Fibroblast of the aortic adventitia (primary cell): ENCODE measurements around a stretch of chr12.

GRCh38 chr12:93098085-93098600 lies 169.0 kb upstream of the EEA1 start:
- CAGE, long polyA plus RNA: no peak

DNA sequence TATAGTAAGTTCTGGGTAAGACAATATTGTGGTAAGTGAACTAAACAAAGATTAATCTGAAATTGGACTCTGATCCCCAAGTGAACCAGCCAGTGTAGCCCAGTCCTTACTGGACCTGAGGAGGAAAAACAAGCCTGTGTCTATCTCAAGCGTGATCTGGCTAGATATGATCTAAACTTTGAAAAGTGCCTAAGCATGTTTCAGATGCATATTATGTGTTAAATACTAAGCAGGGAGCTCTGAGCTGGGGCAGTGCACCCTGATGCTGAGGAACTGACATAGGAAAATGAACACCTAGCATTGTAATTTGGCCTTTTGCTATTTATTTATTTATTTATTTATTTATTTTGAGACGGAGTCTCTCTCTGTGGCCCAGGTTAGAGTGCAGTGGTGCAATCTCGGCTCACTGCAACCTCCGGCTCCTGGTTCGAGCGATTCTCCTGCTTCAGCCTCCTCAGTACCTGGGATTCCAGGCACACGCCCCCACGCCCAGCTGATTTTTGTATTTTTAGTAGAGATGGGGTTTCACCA lies 3.3 kb upstream of the NUDT4 start:
- CAGE, long polyA plus RNA: no peak

- CAGE, long polyA plus RNA: no peak
Observed at GRCh38 chr12:93376276-93377389, 1.1 kb upstream of the NUDT4 start.

DNA sequence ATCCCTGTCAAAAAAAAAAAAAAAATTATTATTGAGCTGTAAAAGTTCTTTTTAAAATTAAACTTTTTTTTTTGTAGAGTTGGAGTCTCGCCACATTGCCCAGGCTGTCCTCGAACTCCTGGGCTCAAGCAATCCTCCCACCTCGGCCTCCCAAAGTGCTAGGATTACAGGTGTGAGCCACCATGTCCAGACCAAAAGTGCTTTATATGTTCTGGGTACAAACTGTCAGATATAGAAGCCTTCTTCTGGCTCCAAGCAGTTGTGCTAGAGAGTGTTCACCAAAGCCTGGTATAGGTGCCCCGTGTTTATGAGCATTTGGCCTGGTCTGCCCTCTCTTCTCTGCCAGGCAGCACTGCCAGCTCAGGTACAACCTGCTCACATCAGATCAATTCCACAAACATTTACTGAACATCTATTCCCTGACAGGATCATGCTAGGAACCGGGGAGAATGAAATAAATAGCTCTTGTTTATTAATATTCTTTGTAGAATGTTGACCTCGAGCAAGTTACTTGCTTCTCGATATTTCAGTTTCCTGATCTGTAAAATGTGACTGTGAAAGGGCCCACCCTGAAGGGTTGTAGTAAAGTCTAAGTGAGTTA lies 20.1 kb upstream of the SOCS2 start:
- CAGE, long polyA plus RNA: no peak

- CAGE, long polyA plus RNA: no peak
Observed at GRCh38 chr12:93622366-93622866, 49.9 kb downstream of the SOCS2 start.

- CAGE, long polyA plus RNA: no peak
Observed at GRCh38 chr12:93625010-93625601, 52.1 kb upstream of the CRADD start.

DNA sequence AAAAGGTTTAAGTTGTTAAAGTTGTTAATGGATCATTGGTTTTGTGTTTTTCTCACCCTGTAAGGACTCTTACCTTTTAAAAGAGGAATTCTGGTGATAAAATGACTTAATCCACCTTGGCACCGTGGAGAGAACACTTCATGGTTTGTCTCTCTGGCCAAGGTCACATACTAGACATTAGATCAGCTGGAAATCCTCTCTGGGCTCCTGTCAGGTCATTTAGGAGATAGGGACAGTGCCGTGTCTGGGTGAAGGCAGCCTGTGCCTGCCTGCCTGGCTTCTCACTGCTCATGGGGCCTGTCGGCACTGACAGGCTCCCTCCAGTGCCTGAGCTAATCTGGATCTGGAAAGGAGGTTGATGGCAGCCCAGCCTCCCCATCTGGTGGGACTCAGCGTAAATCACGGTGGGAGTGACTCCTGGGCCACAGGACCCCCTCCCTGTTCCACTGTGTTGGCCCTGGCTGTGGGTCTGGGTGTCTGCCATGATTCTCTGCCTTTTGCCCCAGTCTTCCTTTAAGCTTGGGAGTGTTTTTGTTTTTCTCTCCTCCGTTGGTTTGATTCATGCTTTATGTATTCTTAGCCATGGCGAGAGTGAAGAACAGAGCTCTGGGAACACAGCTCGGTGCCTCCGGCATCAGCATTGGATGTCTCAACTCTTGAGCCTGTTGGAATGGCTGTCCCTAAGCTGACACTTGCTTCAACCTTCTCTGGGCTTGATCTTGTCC lies 5.8 kb downstream of the CRADD start:
- CAGE, long polyA plus RNA: no peak

GRCh38 chr12:93783626-93784328 lies 106.6 kb downstream of the CRADD start:
- CAGE, long polyA plus RNA: no peak

DNA sequence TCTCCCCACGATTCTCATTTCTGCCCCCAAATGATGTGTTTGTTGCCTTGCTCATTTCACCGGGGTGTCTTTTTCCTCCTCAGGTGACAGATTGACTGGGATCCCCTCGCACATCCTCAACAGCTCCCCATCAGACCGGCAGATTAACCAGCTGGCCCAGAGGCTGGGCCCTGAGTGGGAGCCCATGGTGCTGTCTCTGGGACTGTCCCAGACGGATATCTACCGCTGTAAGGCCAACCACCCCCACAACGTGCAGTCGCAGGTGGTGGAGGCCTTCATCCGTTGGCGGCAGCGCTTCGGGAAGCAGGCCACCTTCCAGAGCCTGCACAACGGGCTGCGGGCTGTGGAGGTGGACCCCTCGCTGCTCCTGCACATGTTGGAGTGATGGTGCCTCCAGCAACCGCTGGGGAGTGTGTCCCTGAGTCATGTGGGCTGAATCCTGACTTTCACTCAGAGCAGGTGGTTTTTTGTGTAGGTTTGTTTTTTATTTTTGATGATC lies 172.8 kb downstream of the CRADD start:
- CAGE, long polyA plus RNA: no peak

DNA sequence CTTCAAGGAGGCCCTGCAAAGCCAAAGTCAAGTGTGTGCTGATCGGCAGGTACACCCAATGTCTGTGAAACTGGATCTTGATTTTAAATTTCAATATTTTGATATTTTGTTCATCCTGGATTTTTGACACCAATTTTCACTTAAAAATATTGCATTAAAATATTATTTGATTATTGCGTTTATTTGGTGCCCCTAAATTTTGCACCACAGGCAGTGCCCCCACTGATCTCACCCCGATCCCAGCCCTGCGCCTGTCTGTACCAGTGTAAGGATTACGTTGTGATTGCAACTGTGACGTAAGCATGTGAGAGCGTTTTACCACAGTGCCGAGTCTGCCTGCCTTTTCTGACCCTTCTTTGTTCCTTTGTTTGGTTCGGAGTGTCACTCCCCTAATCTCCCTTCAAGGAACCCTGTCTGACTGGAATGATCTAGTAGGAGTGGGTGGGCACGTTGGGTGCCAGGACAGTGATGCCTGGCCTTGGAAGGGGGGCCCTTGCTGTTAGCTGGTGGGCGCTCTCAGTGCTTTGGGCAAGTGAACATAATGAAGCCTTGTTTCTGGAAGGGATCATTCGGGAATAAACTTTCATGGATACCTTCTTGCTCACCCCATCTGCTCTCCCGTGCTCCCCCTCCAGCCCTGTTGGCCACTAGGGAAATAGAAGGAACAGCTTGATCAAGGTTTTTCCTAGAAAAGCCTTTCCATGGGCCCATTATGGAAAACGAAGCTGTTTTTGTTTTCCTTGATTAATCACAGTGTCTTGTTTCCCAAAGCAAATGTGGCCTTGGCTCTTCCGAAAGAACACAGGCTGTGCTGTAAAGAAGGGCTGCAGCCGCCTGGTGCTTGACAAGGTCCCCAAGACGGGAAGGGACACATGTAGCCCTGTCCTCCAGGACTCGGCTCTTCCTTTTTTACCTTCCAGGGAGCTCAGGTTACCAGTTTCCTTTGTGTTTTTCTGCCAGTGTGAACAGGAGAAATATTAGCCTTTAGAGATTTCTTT lies 215.3 kb downstream of the CRADD start:
- CAGE, long polyA plus RNA: no peak

DNA sequence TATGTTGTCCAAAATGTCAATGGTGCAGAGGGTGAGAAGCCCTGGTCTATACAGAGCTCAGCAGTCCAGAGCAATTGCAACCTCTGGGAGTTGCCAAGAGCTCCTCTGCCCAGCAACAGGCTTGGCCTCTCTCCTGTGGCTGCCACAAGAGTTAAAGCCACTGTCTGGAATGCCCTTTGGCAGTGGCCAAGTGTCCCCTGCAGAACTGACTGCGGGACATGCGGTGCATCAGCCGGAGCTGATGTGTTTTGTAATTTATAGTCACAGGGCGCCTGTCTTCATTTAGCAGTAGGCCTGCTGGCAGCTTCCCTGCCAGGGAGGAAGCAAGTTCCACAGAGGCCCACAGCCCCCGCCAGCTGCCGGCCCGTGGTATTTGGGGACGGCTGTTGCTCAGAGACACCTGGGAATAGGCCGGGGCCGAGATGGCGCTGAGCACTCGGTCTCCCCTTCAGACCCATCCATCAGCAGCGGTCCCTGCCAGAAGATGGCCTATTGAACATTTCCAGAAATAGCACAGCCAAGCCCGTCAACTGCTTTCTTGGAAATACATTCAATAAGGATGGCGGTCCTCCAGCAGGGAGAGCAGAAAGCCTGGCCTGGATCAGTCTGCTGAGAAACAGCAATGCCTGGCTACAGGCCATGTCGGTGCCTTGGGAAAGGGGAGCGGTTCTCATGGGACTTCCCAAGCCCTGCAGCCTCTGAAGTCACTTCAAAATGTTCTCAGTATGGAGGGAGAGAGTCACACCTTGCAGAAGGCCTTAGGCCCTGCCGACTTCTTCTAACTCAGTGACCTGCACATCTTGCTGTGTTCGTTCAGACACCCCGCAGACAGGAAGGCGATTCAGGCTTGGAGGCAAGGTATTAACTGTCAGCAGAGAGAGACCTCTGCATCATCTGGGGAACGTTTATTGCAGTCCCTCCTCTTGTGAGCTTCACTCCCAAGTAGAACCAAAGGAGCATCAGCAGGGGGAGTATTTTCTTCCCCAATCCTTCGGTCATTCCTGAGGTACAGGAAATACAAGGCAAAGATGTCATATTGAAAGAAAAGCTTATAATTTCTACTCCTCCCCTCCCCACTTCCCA lies 217.5 kb downstream of the CRADD start:
- CAGE, long polyA plus RNA: no peak

GRCh38 chr12:94145698-94146184 lies 2.6 kb upstream of the PLXNC1 start:
- CAGE, long polyA plus RNA: no peak

- CAGE, long polyA plus RNA: no peak
Observed at GRCh38 chr12:94148997-94149539, 691 bp downstream of the PLXNC1 start.

GRCh38 chr12:94149540-94150328 lies 1.4 kb downstream of the PLXNC1 start:
- CAGE, long polyA plus RNA: no peak

DNA sequence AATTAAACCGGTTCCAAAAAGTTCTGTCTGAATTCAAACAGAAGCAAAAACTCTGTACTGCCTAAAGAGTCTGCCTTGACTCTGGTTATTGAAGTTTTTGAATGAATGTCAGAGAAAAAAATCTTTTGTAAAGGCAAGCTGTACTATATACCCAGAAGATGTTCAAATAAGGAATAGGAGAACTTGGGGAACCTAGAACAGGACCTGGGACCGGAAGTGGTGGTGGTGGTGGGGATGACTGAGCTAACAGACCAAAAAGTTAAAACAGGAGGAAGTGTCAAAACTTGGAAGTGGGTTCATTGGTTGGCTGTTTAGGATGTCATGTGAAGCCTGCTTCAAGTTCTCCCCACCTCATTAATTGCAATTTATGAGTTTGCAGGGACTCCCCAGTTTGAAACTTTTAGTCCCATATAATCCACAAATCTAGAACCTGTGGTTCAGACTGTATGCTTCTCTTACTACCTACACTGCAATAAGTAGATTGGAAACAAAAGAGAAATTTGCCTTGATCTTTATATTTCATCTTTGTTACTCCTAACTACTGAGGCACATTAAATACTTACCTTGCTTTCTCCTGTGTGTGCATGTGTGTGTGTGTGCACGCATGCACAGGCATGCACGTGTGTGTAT lies 26.3 kb downstream of the PLXNC1 start:
- CAGE, long polyA plus RNA: no peak

- CAGE, long polyA plus RNA: no peak
Observed at GRCh38 chr12:94207696-94208789, 59.7 kb downstream of the PLXNC1 start.

DNA sequence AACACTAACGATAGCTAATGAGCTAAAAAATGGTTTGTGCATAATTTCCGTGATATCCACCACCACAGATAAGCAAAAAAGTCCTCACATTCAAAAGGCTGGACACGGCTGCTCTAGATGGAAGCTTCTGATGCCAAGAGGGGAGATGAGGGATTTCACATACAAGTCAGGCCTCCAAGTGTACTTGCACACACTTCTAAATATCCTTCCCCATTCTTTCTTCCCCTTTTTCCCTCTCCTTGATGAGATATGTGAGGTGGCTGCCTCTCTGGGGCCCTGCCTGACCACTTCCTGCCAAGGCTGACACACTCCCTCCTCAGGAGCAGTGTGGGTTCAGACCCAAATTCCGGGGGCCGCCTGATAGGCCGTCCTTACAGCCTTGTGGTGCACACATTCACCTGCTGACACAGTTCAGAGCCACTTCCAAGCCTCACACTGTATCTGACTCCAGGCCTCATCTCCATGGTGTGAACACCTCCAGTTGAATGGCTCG lies 96.4 kb downstream of the PLXNC1 start:
- CAGE, long polyA plus RNA: no peak

DNA sequence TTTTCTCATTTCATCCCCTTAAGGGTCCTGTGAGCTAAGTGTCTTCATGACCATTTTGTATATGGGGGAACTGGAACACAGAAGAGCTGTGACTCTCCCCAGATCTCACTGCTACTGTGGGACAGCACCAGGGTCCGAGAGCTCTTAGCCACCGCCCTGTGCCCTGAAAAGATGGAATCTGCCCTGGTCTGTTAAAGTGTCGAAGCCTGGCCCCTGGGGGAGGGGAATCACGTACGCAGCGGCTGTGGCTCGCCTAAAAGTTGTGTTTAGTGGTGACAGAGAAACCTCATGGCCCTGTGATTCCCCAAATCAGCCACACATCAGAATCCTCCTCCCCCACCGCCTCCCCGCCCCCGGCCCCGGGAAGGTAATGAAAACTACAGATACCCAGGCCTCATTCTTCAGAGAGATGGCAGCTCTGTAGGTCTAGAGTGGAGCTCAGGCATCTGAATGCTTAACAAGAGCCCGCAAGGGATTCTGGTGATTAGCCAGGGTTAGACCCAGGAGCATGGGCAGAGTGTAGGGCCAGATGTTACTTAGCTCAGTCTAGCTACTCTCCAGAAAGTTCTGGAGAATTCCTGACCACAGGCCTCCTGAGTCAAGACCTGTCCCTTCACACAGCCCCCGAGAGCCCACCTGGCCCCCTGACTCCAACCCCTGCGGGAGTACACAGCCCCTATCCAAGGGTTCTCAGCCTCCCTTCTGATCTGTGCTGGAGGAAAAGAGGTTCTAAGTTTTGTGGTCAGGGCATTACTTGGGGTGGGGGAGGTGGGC lies 114.7 kb downstream of the PLXNC1 start:
- CAGE, long polyA plus RNA: no peak

DNA sequence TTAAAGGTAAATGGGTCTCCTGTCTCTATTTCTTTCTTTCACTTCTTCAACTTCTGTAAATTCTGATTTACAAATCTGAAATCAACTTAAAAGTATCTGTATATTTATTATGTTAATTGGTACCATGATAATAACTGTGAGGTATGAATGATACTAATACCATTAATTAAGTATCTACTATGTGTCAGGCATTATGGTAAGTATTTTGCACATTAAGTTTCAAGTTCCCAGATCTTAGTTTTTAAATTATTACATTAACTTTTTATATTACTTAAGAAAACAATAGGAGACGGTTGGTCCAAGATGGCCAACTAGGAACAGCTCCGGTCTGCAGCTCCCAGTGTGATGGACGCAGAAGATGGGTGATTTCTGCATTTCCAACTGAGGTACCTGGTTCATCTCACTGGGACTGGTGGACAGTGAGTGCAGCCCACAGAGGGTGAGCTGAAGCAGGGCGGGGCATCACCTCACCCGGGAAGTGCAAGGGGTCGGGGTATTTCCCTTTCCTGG lies 70.4 kb downstream of the CEP83 start:
- CAGE, long polyA plus RNA: no peak

- CAGE, long polyA plus RNA: no peak
Observed at GRCh38 chr12:94587781-94588351, 62.5 kb downstream of the TMCC3 start.